NT2/D1 (cell line): ENCODE measurements around a stretch of chr7.

- RRBS, 2 experiments, result no CpG with 5 or more reads among the region's 14 CpGs
These were observed 50.3 kb downstream of the VIPR2 start for GRCh38 chr7:159094415-159094799.

- RRBS, 2 experiments, result no CpG with 5 or more reads among the region's 10 CpGs
These were observed 49.7 kb downstream of the VIPR2 start for GRCh38 chr7:159094875-159095496.

DNA sequence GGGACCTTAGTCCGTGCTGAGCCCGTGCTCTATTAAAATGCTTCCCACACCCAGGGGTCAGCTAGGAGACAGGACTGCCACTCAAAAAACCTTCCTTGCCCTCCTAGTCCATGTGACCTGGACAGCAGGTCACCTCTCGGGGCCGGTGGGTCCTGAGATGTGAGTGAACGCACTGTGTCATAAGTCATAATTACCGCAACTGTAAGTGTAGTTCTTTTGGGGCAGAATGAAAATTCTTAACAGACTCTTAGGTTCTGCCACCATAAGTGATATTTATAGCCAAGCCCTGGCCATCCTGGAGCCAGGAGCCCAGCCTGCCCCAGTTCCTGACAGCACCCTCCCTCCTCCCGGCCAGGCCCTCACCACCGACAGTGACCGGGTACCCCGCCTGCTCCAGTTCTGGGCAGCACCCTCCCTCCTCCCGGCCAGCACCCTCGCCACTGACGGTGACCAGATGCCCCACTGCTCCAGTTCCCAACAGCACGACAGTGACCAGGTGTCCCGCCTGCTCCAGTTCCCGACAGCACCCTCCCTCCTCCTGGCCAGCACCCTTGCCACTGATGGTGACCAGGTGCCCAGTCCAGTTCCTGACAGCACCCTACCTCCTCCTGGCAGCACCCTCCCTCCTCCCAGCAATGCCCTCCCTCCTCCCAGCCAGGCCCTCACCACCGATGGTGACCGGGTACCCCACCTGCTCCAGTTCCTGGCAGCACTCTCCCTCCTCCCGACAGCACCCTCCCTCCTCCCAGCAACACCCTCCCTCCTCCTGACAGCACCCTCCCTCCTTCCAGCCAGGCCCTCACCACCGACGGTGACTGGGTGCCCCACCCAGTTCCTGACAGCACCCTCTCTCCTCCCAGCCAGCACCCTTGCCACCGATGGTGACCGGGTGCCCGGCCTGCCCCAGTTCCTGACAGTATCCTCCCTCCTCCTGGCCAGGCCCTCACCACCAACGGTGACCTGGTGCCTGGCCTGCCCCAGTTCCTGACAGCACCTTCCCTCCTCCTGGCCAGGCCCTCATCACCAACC, 40.4 kb downstream of the VIPR2 start:
- RRBS, 2 experiments, result 84 to 94% methylated on average over 1 of the region's 25 CpGs